Airway epithelial cell (primary cell): ENCODE measurements around a stretch of chr12.

DNA sequence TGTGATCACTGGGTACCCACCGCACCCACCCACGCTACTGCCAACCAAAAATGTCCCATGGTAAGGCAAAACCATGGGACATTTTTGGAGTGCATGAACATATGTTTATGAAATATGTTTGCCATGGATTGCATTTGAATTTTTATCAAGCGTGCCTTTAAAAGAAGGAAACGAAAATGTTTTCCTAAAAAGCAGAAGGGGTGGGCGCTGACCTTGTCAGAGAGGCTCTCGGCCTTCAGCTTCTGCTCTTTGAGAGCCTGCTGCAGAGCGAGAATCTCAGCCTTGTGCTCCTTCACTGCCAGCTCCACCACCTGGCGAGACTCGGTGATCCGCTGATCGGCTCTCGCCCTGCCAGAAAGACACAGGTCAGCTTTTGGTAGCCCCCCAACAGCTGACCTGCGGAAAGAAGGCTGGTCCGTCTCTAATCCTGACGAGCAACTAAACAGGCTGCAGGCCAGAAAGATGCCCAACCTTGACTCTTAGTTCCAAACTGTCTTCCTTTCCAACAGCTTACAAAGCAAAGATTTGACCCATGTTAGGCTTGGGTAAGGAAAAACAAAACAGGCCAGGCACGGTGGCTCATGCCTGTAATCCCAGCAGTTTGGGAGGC lies 62.5 kb downstream of the PRKAB1 start:
- RAMPAGE, long total RNA, result no peak

DNA sequence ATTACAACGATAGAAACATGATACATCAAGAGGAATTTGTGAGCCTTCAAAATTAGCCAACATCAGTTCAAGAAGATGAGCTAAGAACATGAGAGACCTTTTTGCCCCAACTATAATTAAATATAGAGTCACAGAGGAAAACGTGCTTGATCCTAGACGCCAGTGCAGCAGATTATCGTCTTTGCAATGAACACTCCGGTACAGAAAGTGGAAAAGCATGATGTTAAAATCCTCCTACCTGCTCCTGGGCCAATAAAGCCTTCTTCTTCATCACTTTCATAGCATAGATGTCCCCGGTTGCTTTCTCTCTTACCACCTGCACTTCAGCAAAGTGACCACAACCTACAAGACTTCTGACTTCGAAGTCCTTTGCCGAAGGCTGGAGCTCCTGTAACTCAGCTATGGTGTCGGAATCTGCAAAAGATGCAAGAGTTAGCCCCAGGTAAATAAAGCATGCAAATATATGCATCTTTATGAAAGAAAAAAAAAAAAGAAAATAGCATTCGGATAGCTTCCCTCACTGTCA lies 19.8 kb downstream of the CIT start:
- RAMPAGE, long total RNA, result no peak

DNA sequence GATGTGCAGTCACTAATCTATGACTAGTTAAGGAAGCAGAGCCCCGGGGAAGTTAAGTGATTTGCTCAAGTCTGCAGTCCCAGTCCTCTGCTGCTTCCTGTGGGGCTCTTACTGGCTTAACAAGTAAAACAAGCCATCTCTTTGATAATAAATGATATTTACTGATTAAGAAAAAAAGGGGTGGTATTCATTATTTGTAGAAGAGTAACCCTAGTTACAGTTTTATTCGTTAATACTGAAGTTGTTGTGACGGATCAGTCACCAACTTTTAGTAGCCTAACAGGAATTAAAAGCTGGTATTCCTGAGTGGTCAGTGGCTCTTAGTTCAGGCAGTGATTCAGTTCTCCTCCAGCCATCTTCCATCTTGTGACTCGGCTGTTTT lies 21.7 kb downstream of the BICDL1 start:
- RAMPAGE, long total RNA, result no peak

DNA sequence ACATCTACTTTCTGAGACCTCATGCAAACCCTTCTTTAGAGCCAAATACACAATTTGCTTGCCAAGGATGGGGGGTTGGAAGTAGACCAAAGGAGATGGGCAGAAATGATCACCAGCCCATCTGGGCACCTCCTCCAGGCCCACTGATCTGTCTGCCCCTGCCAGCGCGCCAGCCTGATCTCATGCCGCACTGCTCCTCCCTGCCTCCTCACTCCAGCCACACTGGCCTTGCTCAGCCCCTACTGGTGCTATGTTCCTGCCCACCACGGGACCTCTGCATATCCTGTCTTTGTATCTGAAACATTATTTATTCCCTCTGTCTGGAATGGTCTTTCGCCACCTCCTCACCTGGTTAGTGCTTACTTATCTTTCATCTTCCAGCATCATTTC lies 24.8 kb upstream of the RAB35 start:
- RAMPAGE, long total RNA, result no peak

GRCh38 chr12:120155000-120155527 lies 38.5 kb upstream of the RAB35 start:
- RAMPAGE, long total RNA, result no peak

DNA sequence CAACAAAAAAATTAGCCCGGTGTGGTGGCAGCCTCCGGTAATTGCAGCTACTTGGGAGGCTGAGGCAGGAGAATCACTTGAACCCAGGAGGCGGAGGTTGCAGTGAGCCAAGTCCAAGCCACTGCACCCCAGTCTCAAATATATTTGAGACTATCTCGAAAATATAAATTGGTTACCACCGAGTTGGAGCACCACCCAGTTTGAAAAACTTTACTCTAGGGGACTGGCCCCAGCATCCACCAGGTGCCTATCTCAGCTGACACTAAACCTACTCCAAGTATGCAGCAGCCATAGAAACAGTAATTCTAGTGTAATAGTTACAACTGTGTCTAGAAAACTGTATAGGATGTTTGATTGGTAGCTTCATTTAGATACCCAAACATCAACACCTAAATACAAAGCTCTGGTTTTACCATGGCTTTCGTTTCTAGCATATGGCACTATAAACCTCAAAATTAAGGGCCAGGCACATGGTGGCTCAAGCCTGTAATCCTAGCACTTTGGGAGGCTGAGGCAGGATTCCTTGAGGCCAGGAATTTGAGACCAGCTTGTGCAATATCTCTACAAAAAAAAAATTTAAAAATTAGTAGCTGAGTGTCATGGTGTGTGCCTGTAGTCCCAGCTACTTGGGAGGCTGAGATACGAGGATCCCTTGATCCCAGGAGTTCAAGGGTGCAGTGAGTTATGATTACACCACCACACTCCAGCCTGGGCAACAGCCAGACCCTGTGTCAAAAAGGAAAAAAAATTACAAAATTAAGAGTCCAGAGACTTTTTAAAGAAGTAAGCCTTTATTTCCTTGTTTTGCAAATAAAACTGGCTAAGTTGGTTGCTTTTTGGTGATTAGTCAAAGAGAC lies 1.6 kb upstream of the GCN1 start:
- RAMPAGE, long total RNA, result no peak

DNA sequence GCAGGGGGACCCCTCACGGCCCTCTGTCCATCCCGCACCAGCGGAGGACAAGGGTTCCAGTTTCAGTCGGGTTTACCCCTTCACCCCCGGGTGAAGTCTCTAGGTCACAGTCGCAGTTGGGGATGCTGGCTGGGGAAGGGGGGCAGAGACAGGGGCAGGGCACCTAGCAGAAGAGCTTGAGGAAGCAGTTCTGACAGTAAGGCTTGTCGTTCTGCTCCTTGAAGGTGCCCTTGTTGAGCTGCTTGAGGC lies 11.2 kb upstream of the RPLP0 start:
- RAMPAGE, long total RNA, result no peak

GRCh38 chr12:120228217-120228704 lies 27.4 kb upstream of the RPLP0 start:
- RAMPAGE, long total RNA, result no peak

GRCh38 chr12:120251926-120252467 lies 13.5 kb downstream of the PXN start:
- RAMPAGE, long total RNA, result no peak

DNA sequence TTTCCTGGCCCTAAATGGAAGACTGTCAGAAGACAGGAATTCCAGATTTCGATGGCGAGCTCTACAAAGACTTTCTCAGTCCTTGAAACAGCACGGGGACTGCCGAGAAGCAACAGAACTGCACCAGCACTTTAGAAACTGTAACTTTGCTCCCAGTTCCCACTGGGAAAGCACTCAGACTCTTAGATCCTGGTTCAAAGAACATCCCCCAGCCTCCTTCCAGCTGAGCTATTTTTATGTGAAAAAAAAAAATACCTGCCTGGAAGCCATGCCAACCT lies 1.8 kb downstream of the PXN start:
- RAMPAGE, long total RNA, result no peak

GRCh38 chr12:120293412-120293854 lies 8.7 kb upstream of the SIRT4 start:
- RAMPAGE, long total RNA, result no peak

GRCh38 chr12:120369423-120370539 lies 817 bp upstream of the MSI1 start:
- RAMPAGE, long total RNA, result no peak

DNA sequence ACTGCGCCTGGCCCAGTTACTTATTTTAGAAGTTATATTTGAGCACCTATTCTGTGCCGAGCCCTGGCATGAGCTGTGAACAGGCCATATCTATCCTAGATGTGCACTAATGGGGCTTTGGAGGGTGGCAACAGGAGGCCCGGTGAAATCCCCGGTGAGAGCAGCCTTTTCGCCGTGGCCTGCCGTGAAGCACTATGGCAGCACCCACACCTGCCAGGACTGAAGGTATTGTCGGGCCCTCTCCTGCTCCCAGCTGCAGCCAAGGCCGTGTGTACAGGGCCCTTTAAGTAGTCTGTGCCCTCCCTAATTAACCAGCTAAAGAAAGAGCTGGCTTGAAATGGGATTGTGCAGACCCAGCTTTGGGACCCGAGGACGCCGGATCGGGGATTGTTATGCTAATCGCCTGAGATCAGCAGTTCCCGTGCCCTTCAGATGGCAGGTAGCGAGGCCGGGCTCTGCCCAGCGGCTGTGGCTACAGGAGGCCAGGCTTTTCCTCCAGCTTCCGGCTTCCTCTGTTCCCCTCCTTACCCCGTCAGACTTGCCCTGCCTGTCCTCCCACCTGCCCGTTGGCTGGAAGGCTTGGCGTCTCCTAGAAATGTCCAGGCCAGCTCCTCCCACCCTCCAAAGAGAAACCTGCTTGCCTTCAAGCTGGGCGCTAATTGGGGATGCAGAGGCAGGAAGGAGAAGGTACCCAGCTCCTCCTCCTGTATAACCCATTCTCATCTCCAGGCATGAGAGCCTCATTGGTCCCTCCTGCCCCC lies 25.5 kb upstream of the MSI1 start:
- RAMPAGE, long total RNA, result no peak

GRCh38 chr12:120413952-120414423 lies 23.9 kb upstream of the COX6A1 start:
- RAMPAGE, long total RNA, result no peak

DNA sequence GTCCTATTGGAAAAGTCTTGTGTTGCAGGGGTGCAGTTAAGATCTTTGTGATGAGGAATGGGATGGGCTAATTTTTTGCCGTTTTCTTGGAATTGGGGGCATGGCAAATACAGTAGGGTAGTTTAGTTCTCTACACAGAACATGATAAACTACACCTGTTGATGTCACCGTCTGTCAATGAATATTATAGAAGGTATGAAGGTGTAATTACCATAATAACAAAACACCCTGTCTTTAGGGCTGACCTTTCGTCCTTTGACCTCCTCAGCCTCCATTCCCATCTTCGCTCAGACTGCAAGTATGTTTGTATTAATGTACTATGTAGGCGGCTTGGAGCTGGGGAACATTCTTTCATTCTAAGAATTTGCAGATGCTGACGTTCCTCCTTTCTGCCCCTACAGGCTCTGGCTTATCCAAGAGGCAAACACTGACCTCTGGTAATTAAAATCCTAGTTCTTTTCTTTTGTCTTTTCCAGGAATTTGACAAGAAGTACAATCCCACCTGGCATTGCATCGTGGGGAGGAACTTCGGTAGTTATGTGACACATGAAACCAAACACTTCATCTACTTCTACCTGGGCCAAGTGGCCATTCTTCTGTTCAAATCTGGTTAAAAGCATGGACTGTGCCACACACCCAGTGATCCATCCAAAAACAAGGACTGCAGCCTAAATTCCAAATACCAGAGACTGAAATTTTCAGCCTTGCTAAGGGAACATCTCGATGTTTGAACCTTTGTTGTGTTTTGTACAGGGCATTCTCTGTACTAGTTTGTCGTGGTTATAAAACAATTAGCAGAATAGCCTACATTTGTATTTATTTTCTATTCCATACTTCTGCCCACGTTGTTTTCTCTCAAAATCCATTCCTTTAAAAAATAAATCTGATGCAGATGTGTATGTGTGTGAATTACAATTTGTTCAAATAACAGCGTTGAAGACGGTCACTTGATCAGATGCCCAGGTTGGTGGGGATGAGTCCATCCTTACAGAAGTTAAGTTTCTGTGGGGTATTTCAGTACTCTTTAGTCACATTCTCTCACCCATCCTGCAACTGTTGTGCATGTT lies 2.0 kb downstream of the DYNLL1 start:
- RAMPAGE, long total RNA, result no peak

DNA sequence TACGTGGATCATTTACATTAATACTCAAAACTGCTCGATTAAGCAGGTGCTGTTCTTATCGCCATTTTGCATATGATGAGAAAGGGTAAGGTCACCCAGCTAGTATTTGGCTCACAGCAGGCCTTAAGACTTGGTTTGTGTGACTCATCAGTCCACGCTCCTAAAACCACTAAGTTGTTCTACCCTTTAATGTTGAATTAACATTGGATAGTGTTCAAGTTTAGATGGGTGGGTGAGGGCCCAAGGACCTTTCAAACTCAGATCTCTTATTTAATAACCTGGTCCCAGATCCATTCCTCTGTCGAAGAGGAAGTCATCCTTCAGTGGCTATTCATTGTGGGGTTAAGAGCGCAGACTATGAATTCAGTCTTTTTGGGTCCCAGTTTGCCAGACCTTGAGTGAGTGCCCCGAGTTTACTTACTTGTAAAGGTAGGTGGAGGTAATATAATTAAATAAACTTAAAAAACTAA lies 1.0 kb downstream of the RNF10 start:
- RAMPAGE, long total RNA, result no peak

GRCh38 chr12:120548113-120548519 lies 14.0 kb downstream of the RNF10 start:
- RAMPAGE, long total RNA, result no peak

DNA sequence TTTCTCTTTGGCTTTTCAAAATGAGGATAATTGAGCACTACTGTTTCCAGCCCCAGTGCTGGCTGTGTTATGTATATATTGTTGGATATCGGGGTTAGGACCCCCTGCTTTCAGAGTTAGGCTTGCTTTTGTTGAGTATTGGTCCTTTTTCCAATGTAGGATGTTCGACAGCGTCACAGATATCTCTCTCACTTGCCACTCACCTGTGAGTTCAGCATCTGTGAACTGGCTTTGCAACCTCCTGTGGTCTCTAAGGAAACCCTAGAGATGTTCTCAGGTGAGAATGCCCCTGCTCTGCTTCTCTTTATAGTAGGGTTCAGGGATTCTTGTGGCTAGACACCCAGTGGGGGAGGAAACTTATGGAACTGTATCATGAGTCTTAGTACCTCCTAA lies 16.3 kb downstream of the POP5 start:
- RAMPAGE, long total RNA, result no peak

- RAMPAGE, long total RNA, result no peak
Measured at GRCh38 chr12:120697605-120698404, 10.9 kb downstream of the MLEC start.

GRCh38 chr12:120761218-120761998 lies 35.8 kb downstream of the ACADS start:
- RAMPAGE, long total RNA, result no peak